GM23338 (cell line): ENCODE measurements around a stretch of chr1.

DNA sequence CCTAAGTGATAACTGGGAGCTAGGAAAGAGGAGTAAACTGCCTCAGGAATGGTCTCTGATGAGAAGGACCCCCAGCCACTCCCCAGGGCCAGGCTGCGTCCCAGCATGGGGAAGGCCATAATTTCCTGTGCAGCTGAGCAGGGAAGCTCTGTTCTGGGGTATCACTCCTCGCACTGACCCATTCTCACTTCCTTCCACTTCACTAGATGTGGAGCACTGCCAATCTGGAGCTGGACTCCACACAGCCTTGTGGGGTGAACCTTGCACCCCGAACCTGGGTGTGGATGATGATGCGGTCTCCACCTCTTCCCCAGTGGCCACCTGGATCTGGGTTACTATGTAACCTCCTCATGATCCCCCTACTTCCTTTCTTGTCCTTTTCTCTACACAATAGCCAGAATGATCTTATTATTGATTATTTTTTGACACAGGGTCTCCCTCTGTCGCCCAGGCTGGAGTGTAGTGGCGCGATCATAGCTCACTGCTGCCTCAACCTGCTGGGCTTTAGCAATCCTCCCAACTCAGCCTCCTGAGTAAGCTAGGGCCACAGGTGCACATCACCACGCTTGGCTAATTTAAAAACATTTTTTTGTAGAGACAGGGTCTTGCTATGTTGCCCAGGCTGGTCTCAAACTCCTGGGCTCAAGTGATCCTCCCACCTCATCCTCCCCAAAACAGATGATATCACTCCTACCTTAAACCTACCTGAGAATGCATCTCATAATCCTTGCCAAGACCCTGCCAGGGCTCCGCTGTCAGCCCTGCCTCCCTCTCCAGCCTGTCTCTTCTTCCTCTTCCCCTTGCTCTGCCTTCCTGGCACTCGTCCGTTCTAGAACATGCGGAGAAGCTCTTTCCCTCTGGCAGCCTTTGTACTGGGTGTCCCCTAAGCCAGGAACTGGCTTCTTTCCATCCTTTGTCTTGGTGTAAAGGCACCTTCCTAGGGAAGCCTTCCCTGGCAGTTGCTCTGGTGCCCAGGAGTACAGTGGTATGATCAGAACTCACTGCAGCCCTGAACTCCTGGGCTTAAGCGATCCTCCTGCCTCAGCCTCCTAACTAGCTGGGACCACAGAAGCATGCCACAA lies 36.4 kb downstream of the CTNNBIP1 start:
- PRO-cap: no peak
- RAMPAGE, long total RNA: no peak

GRCh38 chr1:9889915-9890798 lies 19.9 kb downstream of the CTNNBIP1 start:
- PRO-cap: no peak
- RAMPAGE, long total RNA: no peak

DNA sequence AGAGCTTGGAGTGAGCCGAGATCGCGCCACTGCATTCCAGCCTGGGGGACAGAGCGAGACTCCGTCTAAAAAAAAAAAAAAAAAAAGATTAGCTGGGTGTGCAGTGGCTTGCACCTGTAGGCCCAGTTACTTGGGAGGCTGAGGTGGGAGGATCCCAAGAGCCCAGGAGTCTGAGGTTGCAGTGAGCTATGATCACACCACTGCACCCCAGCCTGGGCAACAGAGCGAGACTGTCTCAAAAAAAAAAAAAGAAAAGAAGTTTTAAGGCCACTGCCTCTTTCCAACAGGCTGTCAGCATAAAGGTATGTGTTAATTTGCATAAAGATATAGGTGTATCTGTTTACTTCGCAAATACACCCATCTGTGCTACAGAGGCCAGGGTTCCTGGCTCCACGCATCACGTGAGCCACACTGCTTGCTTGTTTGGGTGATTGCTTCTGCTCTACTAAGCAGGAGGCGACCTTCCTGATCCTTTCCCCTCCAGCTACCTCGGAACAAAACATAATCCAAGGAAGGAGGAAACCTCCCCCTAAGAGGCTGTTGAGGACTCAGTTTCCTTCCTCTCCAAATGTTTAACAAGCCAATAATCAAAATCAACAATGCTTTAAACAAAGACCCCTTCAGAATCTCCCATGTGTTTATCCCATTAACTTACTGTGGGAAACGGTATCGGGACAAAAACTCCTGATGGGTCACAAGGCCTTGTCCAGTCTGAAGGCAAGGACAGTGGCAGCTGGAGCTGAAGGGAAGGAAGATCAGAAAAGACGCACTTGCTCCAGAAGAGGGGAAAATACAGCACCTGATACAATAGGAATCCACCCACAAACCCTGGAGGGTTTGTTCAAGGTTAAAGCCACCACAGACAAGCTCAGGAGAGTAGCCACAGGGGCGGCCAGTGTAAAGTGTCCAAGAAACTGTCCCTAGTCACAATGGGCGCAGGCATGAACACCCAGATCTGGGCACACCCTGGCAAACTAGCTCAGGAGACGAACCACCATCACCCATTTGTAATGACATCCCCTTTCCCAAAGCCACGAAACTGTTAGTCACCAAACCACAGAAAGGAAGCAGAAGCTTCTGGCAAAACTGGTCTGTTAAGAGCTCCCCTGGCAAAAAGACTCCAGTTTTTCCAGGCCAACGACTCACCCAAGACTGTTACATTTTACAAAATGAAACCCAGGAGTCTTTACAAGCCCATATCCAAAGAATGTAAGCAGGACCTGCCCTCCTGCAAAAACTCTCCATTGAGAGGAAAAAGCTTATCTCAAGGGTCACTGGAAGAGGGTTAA lies 17.3 kb downstream of the CTNNBIP1 start:
- PRO-cap: no peak
- RAMPAGE, long total RNA: no peak

- PRO-cap: no peak
- RAMPAGE, long total RNA: no peak
Measured at GRCh38 chr1:9929185-9929963, 13.8 kb downstream of the LZIC start.

DNA sequence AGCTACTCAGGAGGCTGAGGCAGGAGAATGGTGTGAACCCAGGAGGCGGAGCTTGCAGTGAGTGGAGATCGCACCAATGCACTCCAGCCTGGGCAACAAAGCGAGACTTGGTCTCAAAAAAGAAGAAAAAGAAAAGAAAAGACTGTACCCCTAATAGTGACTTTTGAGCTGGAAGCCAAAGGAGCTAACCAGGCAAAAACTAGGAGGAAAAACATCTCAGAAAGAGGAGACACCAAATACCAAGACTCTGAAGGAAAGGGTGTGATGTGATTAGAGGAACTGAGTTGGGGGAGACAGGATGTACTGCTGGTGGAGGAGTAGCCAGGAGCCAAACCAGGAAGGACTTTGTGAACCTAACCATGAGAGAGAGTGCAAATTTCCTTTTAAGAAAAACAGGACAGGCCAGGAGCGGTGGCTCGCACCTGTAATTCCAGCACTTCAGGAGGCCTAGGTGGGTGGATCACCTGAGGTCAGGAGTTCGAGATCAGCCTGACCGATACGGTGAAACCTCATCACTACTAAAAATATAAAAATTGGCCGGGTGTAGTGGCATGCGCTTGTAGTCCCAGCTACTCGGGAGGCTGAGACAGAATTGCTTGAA lies 4.1 kb upstream of the RBP7 start:
- PRO-cap: no peak
- RAMPAGE, long total RNA: no peak

GRCh38 chr1:10170822-10171451 lies 39.4 kb upstream of the KIF1B start:
- PRO-cap: no peak
- RAMPAGE, long total RNA: no peak

- PRO-cap: no peak
- RAMPAGE, long total RNA: no peak
Measured at GRCh38 chr1:10378461-10379652, 20.0 kb upstream of the PGD start.

GRCh38 chr1:10494954-10495752 lies 20.4 kb downstream of the PEX14 start:
- PRO-cap: no peak
- RAMPAGE, long total RNA: no peak

- PRO-cap: no peak
- RAMPAGE, long total RNA: no peak
Measured at GRCh38 chr1:10495910-10496482, 21.2 kb downstream of the PEX14 start.

GRCh38 chr1:10556040-10556815 lies 81.5 kb downstream of the PEX14 start:
- PRO-cap: bidirectional peak, plus-strand start at chr1:10556172, minus-strand start at chr1:10556107; bidirectional peak, plus-strand start at chr1:10556657, minus-strand start at chr1:10556280
- RAMPAGE, long total RNA: no peak

DNA sequence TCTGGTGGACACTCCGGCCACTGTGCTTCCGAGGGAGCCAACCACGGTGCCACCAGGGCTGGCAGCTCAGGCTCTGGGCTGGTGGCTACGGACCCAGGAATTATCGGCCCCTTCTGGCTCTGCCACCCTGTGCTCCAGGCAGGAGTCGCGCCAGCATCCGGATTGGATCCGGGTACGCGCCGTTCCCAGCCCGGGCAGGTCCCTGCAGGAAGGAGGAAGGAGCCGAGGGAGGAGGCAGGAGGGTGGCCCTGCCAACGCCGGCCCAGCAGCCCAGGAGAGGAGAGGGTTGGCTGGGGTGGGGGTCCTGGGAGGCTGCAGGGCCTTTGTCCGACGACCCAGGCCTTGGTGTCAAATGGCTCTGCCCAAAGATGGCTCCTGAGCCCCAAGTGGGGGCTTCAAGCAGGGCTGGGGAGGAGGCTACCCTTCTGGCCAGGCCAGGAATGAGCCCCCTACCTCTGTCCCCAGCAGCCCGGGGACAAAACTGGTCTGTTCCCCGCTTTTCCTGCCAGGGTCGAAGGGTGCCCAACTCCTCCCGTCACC lies 160.4 kb downstream of the CASZ1 start:
- PRO-cap: no peak
- RAMPAGE, long total RNA: no peak

GRCh38 chr1:10704537-10704932 lies 91.9 kb downstream of the CASZ1 start:
- PRO-cap: bidirectional peak, plus-strand start at chr1:10704647, minus-strand start at chr1:10704707; bidirectional peak, plus-strand start at chr1:10704790, minus-strand start at chr1:10704754
- RAMPAGE, long total RNA: no peak

- PRO-cap: no peak
- RAMPAGE, long total RNA: no peak
Measured at GRCh38 chr1:10776170-10776914, 20.1 kb downstream of the CASZ1 start.

GRCh38 chr1:10824900-10825291 lies 28.4 kb upstream of the CASZ1 start:
- PRO-cap: no peak
- RAMPAGE, long total RNA: no peak

GRCh38 chr1:10862668-10863187 lies 66.3 kb upstream of the CASZ1 start:
- PRO-cap: no peak
- RAMPAGE, long total RNA: no peak

- PRO-cap: unidirectional peak, plus-strand start at chr1:10960899; bidirectional peak, plus-strand start at chr1:10961250, minus-strand start at chr1:10961132
- RAMPAGE, long total RNA: no peak
Measured at GRCh38 chr1:10960835-10961512, 20.9 kb downstream of the C1orf127 start.

GRCh38 chr1:11012918-11013512 lies 561 bp downstream of the TARDBP start:
- PRO-cap: bidirectional peak, plus-strand start at chr1:11013121, minus-strand start at chr1:11013050
- RAMPAGE, long total RNA: no peak

GRCh38 chr1:11022145-11022838 lies 9.8 kb downstream of the TARDBP start:
- PRO-cap: no peak
- RAMPAGE, long total RNA: no peak

- PRO-cap: no peak
- RAMPAGE, long total RNA: no peak
Measured at GRCh38 chr1:11060640-11060795, 700 bp upstream of the SRM start.

DNA sequence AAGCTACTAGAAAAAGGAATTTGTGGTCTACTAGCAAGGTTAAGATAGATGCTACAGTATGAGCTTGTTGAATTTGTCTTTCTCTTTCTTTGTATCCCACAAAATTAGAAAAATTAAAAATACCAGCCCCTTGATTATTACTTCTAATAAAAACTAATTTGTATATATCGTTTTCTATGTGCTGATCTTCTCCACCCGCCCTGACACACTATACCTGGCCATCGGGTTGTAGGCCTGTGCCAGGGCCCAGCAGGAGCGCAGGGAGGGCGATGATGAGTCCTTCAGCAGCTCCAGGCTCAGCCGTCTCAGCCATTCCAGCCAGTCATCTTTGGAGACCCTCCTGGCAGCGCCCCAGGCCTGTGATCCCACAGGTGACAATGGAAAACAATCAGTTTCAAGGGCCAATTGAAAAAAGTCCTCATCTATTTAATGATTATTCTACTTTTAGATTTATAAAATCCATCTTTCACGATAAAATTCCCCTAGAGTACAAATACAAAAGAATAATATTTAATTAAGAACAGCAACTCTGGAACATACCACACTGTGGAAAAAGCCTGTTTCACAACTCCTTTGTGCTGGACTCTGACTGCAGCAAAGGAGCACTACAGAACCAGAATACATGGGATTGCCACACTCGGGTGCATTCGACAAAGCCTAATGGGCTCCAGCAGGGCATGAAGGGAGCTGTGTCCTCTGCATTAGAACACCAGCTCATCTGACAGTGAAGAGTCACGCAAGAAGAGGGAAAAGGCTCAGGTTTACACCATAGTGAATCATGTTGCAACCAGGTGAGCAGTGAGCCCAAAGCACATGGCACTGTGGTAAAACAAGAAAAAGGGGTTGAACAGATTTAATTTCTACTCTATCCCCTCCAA lies 15.4 kb downstream of the ANGPTL7 start:
- PRO-cap: no peak
- RAMPAGE, long total RNA: no peak